HepG2 (cell line): Measurements from ENCODE around the genes SNF8 and NGFR.

DNA sequence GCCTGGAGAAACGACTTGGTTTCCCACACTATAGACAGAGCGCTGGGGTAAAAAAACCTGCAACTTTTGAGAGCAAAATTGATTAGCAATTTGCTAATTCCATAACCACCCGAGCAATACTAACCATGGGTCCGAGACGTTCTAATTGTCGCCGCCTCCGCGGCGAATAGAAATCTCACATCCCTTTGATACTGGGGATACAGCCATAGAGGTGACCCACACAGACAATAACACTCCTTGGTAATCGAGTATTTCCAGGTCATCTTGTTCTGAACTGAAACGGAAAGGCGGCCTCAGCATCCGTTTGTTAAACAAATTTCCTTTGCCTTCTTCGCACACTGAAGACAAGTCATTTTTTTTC lies 1.0 kb upstream of the HOXB4 start:
- RRBS, 2 experiments = no CpG with 5 or more reads among the region's 15 CpGs
CAGE:
- cytosol, long polyA minus RNA = no peak
- cytosol, long polyA plus RNA = no peak
- long polyA plus RNA = no peak
- nucleus, long polyA minus RNA = no peak
- nucleus, long polyA plus RNA = no peak

- RRBS, 2 experiments = no CpG with 5 or more reads among the region's 3 CpGs
CAGE:
- cytosol, long polyA minus RNA = no peak
- cytosol, long polyA plus RNA = no peak
- long polyA plus RNA = no peak
- nucleus, long polyA minus RNA = no peak
- nucleus, long polyA plus RNA = no peak
These were observed 1.5 kb downstream of the HOXB3 start for GRCh38 chr17:48588407-48589148.

- RRBS, 2 experiments = no CpG with 5 or more reads among the region's 5 CpGs
CAGE:
- cytosol, long polyA minus RNA = no peak
- cytosol, long polyA plus RNA = no peak
- long polyA plus RNA = no peak
- nucleus, long polyA minus RNA = no peak
- nucleus, long polyA plus RNA = no peak
These were observed 5.2 kb upstream of the HOXB5 start for GRCh38 chr17:48598803-48599083.

DNA sequence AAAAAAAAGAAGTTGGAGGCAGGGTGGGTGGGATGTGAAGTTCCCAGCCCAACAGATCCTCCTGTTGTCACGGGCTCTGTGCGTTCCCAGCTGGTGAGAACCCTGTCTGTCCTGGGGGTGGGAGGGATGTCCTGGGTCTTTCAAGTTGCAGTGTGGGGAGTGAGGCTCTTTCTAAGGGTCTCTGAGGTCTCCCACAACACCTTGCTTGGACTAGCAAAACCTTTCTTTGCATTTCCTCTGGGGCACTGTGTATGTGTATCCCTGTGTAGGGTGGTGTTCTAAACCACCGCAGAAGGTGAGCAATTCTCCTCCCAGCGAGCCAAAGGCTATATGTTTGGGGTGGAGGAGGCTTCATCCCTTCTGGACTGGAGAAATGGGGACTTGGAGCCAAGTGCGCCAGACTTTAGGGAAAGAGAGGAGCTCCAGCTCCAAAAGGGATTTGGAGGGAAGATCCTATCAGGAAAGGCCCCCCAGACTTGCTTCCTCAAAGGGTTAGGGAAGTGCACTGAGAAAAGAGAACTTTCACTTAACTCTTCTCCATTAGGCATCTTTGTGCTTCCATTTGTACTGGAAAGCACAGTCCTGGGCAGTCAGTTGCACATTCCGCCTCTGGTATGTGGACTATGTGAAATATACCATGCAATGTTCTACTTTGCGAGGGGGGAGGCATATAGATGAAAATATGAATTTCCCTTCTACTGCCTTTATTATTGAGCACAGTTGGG lies 18.8 kb upstream of the HOXB9 start:
- RRBS, 2 experiments = no CpG with 5 or more reads among the region's 7 CpGs
CAGE:
- cytosol, long polyA minus RNA = no peak
- cytosol, long polyA plus RNA = no peak
- long polyA plus RNA = no peak
- nucleus, long polyA minus RNA = no peak
- nucleus, long polyA plus RNA = no peak

- RRBS, 2 experiments = no CpG with 5 or more reads among the region's 13 CpGs
CAGE:
- cytosol, long polyA minus RNA = no peak
- cytosol, long polyA plus RNA = no peak
- long polyA plus RNA = no peak
- nucleus, long polyA minus RNA = no peak
- nucleus, long polyA plus RNA = no peak
These were observed 1.3 kb upstream of the TTLL6 start for GRCh38 chr17:48818087-48818956.

DNA sequence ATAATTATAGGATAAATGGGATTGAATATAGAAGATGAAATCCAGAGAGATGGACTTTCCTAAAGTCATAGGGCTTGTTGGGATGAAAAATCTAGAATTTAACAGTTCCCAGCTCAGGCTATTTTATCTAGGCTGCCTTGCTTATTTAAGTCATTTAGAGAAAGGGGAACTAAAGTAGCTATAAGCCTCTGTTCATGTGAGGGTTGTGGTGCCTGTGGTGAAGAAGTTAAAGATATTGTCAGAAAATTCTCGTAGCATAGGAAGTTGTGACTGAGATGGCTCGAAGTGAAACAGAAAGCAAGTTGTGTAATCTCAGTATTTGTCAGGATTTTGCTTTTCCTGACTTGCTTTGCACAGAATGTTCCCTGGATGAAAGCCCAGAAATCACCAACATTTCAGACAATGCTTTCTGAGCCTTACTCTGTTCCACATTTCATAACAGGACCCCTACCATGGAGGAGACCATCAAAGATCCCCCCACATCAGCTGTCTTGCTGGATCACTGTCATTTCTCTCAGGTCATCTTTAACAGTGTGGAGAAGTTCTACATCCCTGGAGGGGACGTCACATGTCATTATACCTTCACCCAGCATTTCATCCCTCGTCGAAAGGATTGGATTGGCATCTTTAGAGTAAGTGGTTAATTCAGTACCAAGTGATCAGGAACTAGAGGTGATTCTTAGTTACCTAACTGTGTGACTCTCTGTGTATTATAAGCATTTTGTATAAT lies 10.6 kb downstream of the CALCOCO2 start:
- RRBS, 2 experiments = no CpG with 5 or more reads among the region's 5 CpGs
CAGE:
- cytosol, long polyA minus RNA = no peak
- cytosol, long polyA plus RNA = no peak
- long polyA plus RNA = no peak
- nucleus, long polyA minus RNA = no peak
- nucleus, long polyA plus RNA = no peak

- RRBS, 2 experiments = no CpG with 5 or more reads among the region's 2 CpGs
CAGE:
- cytosol, long polyA minus RNA = no peak
- cytosol, long polyA plus RNA = no peak
- long polyA plus RNA = no peak
- nucleus, long polyA minus RNA = no peak
- nucleus, long polyA plus RNA = no peak
These were observed 22.4 kb upstream of the ATP5MC1 start for GRCh38 chr17:48870154-48870674.

- RRBS, 2 experiments = under 1 to 2% methylated on average over 18 to 19 of the region's 69 CpGs
CAGE:
- cytosol, long polyA minus RNA = start-site peak on the minus strand at chr17:48944743-48944797, 311 reads
- cytosol, long polyA plus RNA = start-site peak on the minus strand at chr17:48944720-48944817, 570 and 1,307 reads in 2 replicates
- long polyA plus RNA = start-site peak on the minus strand at chr17:48944743-48944817, 704 and 1,027 reads in 2 replicates
- nucleus, long polyA minus RNA = no peak
- nucleus, long polyA plus RNA = start-site peak on the minus strand at chr17:48944783-48944800, 92 and 130 reads in 2 replicates
These were observed at the start of gene SNF8 for GRCh38 chr17:48944289-48945568. Gene SNF8, minus strand, starts transcription at chr17:48944842.

DNA sequence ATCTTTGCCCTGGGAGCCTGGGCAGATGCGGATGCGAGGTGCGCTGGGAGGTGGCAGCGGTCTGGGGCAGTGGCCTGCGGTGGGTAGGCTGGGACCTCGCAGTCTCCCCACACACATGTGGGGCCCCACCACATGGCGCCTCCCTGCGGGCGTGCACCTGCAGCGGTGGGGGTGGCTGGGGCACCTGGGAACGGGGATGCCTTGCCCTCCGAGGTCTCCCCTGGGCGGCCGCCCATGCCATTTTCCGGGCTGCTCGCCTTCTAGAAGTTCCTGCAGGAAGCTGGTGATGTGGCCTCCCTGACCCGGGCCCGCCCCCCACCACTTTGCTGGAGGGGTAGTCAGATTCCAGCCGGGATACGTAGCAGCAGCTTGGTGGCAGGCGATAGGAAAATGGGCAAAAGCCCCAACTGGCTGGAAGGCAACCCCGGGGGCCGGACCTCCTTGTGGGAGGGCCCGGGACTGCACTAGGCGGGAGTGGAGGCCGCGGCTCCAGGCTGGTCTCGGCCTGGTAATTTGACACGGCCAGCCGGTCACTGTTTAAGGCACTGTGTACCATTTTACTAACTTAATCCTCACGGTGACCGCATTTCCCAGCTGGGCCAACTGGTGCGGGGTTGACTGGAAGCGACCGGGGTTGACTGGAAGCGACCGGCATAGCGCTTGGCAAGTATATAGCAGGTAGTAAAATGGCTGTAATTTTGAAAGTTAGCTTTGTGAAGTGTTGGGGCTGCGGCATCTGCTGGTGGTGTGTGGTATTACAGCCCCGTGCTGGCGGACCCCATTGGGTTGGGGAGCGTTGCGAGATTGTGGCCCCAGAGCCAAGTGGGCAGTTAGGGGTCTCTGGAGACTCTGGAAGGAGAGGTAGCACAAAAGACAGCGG lies 38.5 kb downstream of the IGF2BP1 start:
- RRBS, 2 experiments = 95 to 98% methylated on average over 15 of the region's 44 CpGs
CAGE:
- cytosol, long polyA minus RNA = no peak
- cytosol, long polyA plus RNA = no peak
- long polyA plus RNA = no peak
- nucleus, long polyA minus RNA = no peak
- nucleus, long polyA plus RNA = no peak

DNA sequence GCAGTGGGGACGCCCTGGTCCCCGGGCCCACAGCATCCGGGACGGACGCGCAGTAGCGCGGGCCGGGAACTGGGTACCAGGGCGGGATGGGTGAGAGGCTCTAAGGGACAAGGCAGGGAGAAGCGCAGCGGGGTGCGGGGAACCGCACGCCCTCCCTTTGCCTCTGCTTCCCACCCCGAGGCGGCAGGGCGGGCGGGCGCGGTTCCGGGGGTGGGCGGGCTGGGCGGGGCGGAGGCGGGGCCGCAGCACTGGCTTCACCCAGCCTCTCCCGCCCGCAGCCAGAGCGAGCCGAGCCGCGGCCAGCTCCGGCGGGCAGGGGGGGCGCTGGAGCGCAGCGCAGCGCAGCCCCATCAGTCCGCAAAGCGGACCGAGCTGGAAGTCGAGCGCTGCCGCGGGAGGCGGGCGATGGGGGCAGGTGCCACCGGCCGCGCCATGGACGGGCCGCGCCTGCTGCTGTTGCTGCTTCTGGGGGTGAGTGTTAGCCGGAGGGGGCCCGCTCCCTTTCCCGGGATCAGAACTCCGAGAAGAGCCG lies at the start of gene NGFR:
Gene NGFR, plus strand, starts transcription at position 281 of the 532 bp plus-strand sequence.
- RRBS, 2 experiments = 7 to 10% methylated on average over 15 to 20 of the region's 59 CpGs
CAGE:
- cytosol, long polyA minus RNA = no peak
- cytosol, long polyA plus RNA = no peak
- long polyA plus RNA = no peak
- nucleus, long polyA minus RNA = no peak
- nucleus, long polyA plus RNA = no peak

DNA sequence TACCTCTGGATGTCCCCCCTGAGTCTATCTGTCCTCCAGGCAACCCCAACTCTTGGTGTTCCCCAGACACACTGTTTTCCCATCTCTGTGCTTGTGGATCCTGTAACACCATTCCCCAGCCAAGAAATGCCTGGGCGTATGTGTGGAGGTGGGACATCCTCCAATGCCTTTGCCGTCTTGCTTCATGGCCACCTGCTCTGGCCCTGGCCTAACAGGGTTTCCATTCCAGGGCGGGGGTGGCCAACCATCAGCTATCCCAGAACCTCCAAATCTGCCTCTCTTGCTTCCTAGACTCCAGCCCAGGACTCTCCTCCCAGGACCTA lies 8.4 kb downstream of the NGFR start:
- RRBS, 2 experiments = no CpG with 5 or more reads among the region's 3 CpGs
CAGE:
- cytosol, long polyA minus RNA = no peak
- cytosol, long polyA plus RNA = no peak
- long polyA plus RNA = no peak
- nucleus, long polyA minus RNA = no peak
- nucleus, long polyA plus RNA = no peak

GRCh38 chr17:49513125-49514101 lies 18.3 kb downstream of the NGFR start:
- RRBS, 2 experiments = no CpG with 5 or more reads among the region's 15 CpGs
CAGE:
- cytosol, long polyA minus RNA = no peak
- cytosol, long polyA plus RNA = no peak
- long polyA plus RNA = no peak
- nucleus, long polyA minus RNA = no peak
- nucleus, long polyA plus RNA = no peak

DNA sequence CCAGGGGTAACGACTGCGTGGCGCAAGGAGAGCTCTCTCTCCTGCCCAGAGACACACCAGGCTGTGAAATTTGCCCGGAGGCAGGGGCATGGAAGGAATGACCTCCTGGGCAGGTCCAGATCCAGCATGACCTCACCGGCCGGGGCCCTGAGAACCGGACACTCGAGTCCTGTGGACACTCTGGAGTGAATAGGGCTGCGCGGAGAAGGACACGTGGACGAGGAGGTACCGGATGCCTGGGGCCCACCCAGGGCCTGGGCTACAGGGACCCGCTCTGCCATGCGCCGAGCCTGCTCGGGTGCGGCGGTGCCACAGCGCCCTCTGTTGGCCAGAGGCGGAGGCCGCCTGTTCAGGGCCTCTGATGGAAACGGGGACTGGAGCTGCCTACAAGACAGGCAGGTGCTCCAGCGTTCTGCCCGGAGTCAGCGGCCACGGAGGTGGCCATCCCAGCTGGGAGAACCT lies 19.5 kb upstream of the NXPH3 start:
- RRBS, 2 experiments = 4 to 5% methylated on average over 9 to 12 of the region's 27 CpGs
CAGE:
- cytosol, long polyA minus RNA = no peak
- cytosol, long polyA plus RNA = no peak
- long polyA plus RNA = no peak
- nucleus, long polyA minus RNA = no peak
- nucleus, long polyA plus RNA = no peak

- RRBS, 2 experiments = 38 to 44% methylated on average over 1 of the region's 10 CpGs
CAGE:
- cytosol, long polyA minus RNA = no peak
- cytosol, long polyA plus RNA = no peak
- long polyA plus RNA = no peak
- nucleus, long polyA minus RNA = no peak
- nucleus, long polyA plus RNA = no peak
These were observed 1.2 kb upstream of the NXPH3 start for GRCh38 chr17:49574430-49574959.

DNA sequence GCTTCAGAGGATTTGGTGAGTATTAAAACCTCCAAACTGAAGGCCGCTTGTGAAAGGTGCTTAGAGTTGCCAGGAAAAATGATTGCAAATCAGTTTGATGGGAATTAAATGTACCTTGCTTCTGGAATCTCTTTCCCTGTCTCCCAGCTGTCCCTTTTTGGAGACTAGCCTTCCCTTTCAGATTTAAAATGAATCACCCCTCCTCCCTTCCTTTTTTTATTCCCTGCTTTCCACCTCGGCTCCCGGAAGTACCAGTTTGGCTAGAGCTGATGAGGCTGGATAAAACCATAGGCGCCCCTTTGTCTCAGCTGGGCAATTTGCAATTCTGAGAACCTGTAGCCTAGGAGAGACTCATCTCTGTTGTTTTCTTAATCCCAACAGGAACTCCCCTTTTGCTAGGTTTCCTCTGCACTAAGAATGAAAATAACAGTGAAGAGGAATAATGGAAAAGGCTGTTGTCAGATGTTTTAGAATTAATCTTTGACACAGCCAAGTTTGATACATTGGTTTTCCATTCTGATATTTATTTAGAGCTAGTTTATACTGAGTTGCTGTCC lies 27.5 kb downstream of the KAT7 start:
- RRBS, 2 experiments = no CpG with 5 or more reads among the region's 4 CpGs
CAGE:
- cytosol, long polyA minus RNA = no peak
- cytosol, long polyA plus RNA = no peak
- long polyA plus RNA = no peak
- nucleus, long polyA minus RNA = no peak
- nucleus, long polyA plus RNA = no peak

GRCh38 chr17:49850860-49851316 lies 3.0 kb upstream of the TAC4 start:
- RRBS, 2 experiments = 11 to 13% methylated on average over 9 to 14 of the region's 46 CpGs
CAGE:
- cytosol, long polyA minus RNA = no peak
- cytosol, long polyA plus RNA = no peak
- long polyA plus RNA = no peak
- nucleus, long polyA minus RNA = no peak
- nucleus, long polyA plus RNA = no peak

GRCh38 chr17:49894700-49895537 lies 47.0 kb upstream of the TAC4 start:
- RRBS, 2 experiments = no CpG with 5 or more reads among the region's 14 CpGs
CAGE:
- cytosol, long polyA minus RNA = no peak
- cytosol, long polyA plus RNA = no peak
- long polyA plus RNA = no peak
- nucleus, long polyA minus RNA = no peak
- nucleus, long polyA plus RNA = no peak

GRCh38 chr17:49987819-49988291 lies 7.2 kb downstream of the DLX3 start:
- RRBS, 2 experiments = 9 to 15% methylated on average over 6 of the region's 11 CpGs
CAGE:
- cytosol, long polyA minus RNA = no peak
- cytosol, long polyA plus RNA = no peak
- long polyA plus RNA = no peak
- nucleus, long polyA minus RNA = no peak
- nucleus, long polyA plus RNA = no peak

GRCh38 chr17:50057596-50058219 lies 1.8 kb downstream of the ITGA3 start:
- RRBS, 2 experiments = no CpG with 5 or more reads among the region's 6 CpGs
CAGE:
- cytosol, long polyA minus RNA = no peak
- cytosol, long polyA plus RNA = no peak
- long polyA plus RNA = no peak
- nucleus, long polyA minus RNA = no peak
- nucleus, long polyA plus RNA = no peak

GRCh38 chr17:50141201-50141733 lies 9.2 kb downstream of the PPP1R9B start:
- RRBS, 2 experiments = no CpG with 5 or more reads among the region's 15 CpGs
CAGE:
- cytosol, long polyA minus RNA = no peak
- cytosol, long polyA plus RNA = no peak
- long polyA plus RNA = no peak
- nucleus, long polyA minus RNA = start-site peak on the minus strand at chr17:50141513-50141697, 5 reads
- nucleus, long polyA plus RNA = no peak